Hematopoietic multipotent progenitor cell (in vitro differentiated cells): ENCODE measurements around the genes CCNG2, CXCL13 and PAQR3.

DNA sequence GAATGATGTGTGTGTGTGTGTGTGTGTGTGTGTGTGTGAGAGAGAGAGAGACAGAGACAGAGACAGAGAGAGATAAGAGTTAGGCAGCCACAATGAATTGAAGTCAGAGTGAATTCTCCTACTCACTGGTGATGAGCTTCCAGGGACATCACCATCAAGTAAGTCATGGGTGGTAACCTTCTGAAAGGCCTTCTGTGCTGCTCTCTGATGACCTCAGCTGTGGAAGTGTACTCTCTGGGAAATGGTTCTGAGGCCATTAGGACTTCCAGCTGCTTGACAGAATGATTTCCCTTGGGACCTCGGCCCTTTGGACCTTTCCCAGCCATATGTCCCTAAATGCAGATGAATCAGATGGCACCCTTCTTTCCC, 7.4 kb downstream of the SEPTIN11 start:
- CAGE, long polyA plus RNA, result no peak

DNA sequence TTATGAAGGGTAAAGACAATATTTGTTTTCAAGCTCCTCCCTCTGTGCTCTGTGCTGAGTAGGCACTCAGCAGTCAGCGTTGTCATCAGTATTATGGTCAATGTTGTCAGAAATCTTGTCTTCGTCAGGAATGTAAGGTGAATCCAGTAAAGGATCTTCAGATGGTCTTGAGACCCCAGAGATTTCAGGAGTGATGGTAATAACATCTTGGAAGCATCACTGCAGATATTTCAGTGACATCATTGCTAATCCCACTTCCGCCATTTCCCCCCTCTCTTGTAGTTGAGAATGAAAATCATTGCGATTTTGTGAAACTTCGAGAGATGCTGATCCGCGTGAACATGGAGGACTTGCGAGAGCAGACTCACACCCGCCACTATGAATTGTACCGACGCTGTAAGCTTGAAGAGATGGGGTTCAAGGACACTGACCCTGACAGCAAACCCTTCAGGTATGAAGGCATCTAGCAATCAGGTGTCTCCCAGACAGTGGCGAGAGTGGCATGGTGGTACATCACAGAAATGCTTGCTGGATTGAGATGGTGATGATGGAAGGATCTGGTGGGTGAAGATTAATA, 55.5 kb downstream of the CCNI start:
- CAGE, long polyA plus RNA, result no peak

DNA sequence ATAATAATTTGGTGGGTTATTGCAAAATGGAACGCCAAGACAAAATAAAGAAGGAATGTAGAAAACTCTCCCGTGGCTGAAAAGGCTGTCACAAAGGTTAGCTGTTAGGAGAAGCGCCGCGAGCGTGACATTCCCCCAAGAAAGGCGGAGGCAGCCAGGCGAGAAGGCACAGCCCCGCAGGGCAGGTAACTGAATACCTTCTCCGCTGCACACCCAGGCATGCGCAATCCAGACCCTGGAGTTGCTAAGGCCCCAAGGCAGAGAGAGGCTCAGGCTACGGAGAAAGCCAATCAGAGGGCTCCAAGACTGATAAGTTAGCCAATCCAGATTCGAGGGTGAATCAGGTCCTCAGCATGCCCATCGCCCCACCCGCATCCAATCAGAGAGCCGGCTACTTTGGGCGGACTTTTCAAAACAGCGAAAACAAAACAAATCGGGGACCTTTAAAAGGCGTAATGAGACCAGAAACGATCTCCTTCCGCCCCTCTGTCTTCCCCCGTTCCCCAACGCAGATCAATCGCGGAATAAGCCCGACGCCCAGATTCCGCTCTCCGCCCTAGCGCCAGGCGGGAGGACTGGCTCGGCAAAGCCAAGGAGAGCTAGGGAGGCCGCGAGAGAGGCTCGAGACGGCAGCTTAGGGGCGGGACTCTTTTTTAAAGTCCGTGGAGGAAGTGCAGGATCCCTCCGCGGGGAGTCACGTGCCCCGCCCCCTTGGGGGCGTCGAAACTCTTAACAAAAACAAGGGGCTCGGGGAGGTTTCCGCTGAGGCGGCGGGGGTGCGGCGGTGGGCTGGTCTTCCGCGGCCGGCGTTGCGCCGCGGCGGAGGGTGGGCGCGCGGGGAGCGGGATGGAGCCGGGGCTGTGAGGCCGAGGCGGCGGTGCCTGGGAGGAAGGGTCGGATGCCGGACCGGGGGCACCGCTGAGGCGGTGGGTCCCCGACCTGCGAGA, at the start of gene CCNG2:
Gene CCNG2 (plus strand): TSS at position 726 of the 947 bp plus-strand sequence.
- CAGE, long polyA plus RNA, result start-site peak on the minus strand centred at position 233 of the sequence, 50 bp wide, 6 reads

GRCh38 chr4:77157429-77157510, 263 bp downstream of the CCNG2 start:
- CAGE, long polyA plus RNA, result no peak

DNA sequence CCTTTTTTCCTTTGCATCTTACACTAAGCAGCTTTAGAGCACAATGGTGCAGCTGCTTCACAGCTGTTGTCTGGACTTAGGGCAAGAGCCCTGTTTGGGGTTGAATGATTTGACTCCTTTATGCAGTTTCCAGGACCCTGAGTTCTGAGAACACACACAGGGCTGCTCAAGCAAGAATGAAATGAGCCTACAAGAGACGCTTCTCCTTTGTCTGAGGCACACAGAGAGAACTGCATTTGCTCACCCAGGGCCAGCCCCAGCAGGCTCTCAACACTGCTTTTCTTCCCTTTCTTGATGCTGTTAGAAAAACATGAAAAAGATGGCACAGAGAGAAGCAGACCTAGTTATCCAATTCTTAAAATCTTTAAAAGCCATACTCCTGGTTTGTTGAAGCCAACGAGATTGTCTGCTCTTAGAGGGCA, 20.3 kb downstream of the CCNG2 start:
- CAGE, long polyA plus RNA, result no peak

GRCh38 chr4:77605647-77605948, at the start of gene CXCL13:
Gene CXCL13 (plus strand): TSS chr4:77605820.
- CAGE, long polyA plus RNA, result no peak

DNA sequence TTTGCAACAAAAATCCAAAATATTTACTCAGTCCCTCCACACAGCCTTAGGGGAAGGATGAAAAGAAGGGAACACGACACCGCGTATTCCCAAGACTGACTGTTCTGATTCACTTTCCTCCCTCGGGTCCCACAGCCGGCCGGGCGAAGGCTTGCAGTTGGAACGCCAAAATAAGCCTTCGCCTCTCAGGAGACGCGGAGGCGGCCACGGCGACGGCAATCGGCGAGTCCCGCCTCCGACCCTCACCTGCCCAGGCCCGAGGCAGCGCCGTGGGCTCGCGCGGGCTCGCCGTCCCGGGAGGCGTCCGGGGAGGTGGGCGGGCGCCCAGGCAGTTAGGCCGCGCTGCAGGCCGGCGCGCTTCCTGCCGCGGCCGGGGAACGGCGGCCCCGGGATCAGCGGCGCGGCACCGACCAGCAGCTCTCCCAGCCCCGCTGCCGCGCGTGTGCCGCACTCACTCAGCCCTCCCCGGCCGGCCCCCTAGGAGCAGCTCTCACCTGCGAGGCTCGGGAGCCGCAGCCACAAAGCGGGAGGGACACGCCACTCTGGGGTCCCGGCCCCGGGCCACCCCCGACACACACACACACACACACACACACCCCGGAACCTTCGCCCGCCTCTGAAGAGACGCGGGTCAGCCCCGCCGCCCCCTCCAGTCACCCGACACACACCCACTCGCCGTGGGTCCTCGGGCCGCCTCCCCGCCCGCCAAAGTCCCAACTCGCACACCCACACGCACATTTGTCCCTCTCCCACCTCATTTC, 508 bp downstream of the CNOT6L start:
- CAGE, long polyA plus RNA, result start-site peak on the plus strand centred at position 360 of the sequence, 106 bp wide, 19 reads

DNA sequence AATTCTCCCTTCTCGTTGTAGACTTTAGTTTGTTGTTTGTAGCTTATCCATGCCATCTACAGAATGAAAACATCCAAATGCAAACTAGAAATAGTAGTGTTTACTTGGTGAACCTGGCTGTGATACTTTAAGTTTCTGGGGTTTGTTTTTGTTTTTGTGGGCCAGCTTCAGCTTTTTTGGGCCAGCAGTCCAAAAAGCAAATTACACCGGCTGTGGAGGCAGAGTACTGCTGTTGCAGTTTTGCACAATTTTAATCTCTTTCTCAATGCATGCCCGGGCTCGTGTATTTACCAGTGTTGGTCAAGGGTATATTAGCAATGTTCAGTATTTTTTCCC, 1.6 kb upstream of the CNOT6L start:
- CAGE, long polyA plus RNA, result no peak

- CAGE, long polyA plus RNA, result no peak
These were observed 2.0 kb upstream of the CNOT6L start for GRCh38 chr4:77821120-77821625.

GRCh38 chr4:77857182-77857584, 5.4 kb upstream of the MRPL1 start:
- CAGE, long polyA plus RNA, result no peak

DNA sequence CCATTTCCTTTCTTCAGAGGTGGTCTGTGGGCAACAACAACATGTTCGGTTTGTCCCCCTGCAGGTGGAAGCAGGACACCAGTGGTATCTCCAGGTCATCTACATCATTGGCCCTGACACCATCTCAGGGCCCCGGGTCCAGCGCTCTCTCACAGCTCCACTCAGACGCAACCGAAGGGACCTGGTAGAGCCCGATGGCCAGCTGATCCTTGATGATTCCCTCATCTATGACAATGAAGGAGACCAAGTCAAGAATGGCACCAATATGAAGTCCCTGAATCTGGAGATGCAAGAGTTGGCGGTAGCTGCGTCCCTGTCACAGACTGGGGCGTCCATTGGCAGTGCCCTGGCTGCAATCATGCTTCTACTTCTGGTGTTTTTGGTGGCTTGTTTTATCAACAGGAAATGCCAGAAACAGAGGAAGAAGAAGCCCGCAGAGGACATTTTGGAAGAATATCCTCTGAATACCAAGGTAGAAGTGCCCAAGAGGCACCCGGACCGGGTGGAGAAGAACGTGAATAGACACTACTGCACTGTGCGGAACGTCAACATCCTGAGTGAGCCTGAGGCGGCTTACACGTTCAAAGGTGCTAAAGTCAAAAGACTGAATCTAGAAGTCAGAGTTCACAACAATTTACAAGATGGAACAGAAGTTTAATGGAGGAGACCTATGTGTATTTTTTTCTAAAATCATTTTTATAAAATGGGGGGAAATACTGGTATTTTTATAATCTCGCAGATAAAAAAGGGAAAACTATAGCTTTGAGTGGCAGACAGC, 10.9 kb upstream of the ANXA3 start:
- CAGE, long polyA plus RNA, result no peak

DNA sequence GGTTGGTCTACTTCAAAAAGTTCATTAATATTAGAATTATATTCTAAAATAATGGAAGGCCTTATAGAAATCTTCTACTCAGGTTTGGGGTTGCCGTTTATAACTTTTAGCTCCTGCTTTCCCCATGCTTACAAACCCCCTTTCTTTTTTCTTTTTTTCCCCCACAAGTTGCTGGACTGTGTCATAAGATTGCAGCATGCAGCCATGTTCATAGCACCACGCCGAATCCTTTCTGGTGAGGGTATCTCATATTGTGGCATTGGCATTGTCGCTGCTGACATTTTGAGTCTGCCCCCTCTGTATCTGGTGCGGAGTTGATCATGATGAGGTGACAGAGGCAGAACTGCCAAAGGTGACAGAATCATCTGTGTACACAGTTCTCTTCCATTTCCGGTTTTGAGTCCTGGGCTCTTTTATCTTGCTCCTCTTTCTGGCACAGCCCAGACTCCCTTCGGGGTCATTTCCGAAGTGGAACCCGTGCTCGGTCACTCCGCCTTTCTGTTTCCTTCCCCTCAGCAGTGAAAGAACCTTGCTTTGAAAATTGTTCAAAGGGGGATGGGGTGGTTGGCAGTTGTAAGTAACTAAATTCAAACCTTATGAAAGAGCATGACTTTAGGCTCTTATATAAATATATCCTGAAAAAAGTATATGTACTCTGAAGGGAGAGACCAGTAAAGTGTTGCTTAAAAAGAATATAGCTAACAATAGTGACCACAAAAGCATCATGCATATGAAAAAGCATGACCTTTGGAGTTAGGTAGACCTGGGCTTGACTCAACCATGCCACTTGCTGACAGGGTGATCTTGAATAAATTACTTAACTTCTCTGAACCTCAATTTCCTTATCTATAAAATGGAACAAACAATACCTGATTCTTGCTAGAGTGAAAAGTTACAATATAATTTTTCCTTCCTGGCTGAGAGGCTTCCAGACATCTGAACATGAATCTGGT, 55.0 kb upstream of the BMP2K start:
- CAGE, long polyA plus RNA, result no peak

DNA sequence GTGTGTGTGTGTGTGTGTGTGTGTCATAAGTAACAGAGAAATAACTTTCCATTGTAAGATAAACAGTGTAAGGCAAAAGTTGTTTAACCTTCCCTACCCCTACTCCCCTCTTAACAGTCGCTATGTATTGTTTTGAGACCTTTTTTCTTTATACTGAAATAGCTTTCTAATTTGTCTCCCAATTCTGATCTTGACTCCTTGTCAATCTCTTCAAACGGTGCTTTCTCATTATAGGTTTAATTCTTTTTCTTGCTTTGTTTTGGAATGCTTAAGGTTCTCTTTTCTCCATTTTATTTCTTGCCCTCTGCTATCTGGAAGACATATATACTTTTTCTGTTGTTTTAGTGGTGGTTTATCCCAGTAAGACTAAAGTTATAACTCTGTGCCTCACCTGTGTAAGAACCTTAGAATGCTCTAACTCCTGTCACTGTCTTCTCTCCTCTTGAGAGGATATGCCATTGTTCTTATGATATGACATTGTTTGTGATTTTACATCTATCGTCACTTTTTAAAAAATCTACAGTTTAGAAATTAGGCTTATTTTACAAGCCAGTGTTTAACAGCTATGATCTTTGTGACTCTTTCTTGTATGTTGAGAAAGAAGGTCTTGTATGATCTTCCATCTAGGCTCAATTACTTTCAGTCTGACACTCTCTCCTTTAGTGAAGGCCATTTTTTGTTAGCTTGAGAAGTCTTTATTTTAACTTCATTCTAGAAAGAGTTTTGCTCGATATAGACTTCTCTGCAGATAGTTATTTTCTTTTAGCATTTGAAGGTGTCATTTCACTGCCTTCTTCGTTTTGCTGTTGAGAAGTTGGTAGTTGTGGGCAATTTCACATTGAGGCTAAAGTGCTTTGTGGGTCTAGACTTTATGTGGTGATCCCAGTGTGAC, 25.5 kb downstream of the BMP2K start:
- CAGE, long polyA plus RNA, result no peak

DNA sequence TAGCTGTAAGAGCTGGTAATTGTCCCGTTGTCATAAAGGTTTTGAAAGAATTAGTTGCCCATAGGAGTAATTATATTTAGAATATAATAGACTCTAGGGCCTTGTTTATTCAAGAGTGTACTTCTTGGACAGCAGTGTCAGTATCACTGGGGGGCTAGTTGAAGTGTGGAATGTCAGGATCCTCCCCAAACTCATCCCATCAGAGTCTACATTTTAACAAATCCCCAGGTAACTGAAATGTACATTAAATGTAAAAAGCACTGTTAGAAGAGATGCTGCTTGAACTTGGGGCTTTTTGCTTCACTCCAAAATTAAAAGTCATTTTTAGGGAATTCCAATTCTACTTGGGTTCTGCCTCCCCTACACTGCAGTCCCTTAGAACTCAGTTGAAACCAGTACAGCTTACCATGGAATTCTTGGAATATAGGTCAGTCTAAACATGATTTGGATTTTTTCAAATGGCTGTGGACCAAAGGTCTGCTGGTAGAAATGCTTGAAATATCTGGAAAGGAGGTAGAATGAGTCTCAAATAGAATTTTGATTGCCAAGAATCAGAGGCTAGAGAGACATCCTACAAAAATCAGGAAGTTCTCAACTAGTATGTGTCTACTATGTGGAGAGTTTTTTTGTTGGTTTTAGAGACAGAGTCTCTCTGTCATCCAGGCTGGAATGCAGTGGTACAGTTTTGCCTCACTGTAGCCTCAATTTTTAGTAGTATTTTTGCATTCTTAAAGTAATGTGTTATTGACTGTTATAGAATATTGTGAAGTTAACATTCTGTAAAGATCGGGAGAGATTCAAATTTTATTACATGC, 53.8 kb downstream of the PAQR3 start:
- CAGE, long polyA plus RNA, result no peak

DNA sequence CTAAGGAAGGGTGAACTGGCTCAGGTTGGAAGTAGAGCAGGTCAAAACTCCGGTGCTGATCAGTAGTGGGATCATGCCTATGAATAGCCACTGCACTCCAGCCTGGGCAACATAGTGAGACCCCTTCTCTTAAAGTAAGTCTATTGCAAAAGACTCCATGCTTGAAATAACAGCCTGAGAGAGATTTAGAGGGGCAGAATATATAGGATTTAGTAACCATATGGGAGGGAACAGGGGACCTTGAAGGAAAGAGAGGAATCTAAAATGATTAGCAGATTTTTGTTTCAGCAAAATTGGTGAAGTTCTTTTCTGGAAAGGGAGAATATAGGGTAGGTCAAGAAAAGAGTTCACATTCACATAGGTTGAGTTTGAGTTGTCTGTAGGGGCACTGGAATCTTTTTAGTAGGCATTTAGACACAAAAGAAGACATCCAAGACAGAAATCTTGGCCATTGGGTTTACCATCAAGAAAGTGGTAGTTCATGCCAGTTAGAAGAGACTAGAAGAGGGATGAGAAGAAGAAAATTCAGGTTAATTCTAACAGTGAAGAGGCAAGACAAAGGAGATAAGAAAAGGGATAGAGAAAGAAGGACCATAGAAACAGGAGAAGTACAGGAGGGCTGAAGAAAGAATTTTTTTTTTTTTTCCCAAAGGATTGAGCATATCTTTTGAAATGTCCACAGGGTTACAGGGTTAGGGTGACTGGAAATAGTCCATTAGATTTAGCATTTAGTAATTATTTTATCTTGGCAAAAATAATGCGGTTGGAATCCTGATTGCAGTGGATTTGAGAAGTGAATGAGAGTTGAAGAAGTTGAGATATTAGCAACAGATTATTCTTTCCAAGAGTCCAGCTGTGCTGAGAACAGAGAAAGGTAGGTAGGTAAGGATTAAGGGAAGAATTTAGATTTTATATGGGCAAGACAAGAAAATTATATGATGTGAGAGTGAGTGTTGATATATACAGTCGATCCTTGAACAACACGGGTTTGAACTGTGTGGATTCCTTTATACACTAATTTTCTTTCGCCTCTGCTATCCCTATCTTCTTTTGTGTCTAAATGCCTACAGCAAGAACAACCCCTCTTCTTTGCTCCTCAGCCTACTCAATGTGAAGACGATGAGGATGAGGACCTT, 39.8 kb downstream of the PAQR3 start:
- CAGE, long polyA plus RNA, result no peak

- CAGE, long polyA plus RNA, result no peak
These were observed 915 bp downstream of the PAQR3 start for GRCh38 chr4:78938290-78938755.

DNA sequence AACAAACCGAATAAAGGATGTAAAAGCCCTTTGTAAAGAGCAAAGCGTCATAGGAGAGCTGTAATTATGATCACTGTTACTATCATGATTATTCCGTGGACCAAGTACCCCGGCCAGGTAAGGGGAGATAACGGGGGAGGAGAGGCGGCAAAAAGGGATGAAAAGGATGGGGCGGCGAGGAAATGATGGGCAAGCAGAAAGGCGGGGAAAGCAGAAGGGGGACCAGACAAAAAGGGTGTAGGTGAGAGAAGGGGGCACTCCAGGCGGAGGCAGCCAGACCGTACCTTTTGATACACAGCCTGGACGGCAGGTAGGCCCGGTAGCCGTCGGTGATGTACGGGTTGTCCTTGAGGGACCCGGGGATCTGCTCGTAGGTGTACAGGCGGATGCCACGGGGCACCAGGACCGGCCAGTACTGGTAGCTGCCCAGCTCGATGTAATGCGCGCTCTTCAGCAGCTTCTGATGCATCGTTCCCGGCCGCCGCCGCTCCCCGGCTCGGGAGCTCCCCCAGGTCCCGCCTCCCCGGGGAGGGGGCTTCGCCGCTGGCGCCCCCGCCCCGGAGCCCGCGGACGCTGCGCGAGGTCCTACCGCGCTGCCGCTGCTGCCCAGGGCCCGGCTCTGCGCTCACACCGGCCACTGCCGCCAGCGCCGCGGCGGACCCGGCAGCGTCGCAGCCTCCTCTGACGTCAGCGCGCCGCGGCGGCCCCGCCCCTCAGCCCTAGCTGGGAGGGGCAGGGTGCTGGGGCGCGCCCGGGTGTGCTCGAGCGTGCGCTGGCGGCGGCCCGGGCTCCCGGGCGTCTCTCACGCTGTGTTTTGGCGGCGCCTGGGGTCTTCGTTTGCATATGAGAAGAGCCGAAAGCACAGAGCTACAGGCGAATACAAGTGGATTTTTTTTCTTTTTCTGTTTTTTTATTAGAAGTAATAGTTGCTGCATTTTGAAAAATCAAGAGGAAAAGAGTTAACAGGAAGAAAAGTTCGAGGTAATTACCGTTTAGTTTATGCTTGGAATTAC, at the start of gene PAQR3:
Gene PAQR3 (minus strand): TSS at position 683 of the 1,013 bp plus-strand sequence.
- CAGE, long polyA plus RNA, result start-site peak on the minus strand centred at position 647 of the sequence, 44 bp wide, 731 reads

DNA sequence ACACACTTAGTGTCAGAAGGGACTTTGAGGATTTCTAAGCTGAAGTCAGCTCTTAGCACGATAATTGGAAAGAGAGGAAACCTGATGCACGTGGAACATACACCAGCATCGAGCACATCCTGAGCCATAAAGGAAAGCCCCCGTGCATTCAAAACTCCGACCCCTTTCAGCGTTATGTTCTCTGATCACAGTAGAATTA, 430 bp upstream of the PAQR3 start:
- CAGE, long polyA plus RNA, result no peak

GRCh38 chr4:79211179-79212097, 114.4 kb downstream of the NAA11 start:
- CAGE, long polyA plus RNA, result no peak

- CAGE, long polyA plus RNA, result no peak
These were observed 108.6 kb downstream of the ANTXR2 start for GRCh38 chr4:79964072-79965179.